Neutrophil (primary cell): ENCODE results near the genes ZNF300 and GPX3.

DNA sequence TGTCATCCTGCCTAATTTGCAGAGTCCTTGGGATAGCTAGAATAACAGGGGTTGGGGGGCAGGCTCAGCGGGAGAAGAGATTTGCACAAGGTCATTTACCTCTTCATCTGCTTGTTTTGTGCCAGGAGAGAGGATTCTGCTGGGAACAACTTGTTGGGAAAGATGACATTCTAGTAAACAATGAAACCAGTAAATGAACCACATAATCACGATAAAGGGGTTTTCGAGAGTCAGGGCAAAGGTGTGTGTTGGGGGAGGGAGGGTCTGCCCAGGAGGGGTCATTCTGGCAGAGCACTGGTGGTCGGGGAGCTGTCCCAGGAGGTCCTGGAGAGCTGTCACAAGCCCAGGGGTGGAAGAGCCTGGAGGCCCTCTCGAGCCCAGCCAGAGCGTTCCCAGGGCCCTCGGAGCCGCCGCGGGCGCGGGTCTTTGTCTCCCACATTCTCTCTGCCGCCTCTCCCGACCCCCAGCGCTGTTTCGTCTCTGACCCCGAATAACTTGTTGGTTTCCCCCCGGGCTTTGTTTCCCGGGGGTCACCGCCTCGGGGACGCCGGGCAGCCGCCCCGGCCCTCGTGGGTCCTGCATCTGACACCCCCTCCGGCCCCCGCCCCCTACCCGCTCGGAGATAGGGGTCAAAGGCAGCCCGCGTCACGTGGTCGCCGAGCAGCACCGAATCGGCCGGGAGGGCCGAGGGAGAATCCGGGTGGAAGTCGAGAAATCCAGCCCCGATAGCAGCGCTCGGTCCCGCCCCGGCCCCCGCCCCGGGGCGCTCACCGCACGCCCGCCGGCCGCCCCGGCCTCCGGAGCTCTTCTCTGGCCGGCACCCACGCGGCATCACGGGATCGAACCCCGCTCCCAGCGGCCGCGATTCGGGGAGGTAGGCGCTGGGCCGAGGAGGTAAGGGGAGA lies 22.5 kb upstream of the NDST1 start:
- PRO-cap: bidirectional peak, plus-strand start at position 803 of the sequence, minus-strand start at position 698 of the sequence

DNA sequence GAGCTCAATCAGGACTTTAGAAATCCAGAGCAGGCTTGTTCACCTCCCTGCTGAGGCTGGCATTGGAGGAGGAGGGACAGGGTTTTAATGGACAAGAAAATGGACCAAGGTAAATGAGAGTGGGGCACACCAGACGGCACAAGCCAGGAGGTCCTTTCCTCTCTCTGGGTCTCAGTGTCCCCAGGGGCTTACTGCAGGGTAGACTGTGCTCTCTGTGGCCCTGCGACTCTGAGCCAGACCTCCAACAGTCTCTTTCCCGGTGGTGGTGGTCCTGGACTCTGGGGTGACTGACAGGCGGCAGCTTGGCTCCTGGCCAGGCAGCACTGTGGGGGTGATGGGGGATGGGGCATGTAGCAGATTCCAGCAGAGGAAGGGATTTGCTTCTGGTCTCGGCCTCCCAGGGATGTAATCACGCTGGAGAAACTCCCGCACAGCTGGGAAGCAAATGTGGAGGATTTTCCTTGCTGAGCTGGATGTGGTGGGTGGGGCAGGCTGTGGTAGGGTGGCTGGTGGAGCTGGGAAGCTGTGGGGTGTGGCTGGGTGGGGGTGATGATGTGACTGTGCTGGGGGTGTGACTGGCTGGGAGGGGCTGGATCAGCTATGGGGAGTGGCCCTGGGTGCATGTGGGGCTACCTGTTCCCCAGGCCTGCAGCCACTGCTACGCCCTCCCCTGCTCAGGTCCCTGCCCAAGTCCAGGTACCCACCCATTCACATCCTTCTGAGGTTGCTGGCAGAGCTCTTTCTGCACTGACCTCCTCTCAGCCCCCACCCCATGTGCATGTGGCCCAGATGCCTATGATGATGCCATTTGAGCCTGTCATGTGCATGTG lies 3.7 kb downstream of the NDST1 start:
- PRO-cap: no peak

DNA sequence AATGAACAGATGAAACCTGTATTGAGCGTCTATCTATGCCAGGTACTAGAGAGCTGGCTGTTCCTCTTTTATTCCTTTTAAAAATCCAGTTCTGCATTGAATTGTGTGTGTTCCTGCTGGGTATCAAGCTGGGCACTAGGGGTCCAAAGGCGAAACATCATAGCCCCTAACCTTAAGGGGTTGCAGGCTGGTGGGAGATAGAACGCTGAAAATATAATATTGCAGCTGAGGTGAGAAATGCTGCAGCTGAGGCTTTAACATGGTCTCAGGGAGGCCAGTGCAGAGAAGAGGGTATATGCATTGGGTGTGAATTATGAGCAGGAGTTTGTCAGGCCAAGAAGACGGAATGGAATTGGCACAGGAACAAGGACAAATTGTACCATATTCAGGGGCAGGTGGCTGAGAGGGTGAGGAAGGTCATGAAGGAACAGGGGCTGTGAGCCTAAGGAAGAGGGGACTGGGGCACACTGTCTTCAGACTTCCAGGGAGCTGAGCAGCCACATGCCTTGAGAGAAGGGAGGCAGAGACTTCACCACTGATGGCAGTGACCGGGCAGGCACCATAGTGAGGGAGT lies 18.6 kb downstream of the NDST1 start:
- PRO-cap: no peak

DNA sequence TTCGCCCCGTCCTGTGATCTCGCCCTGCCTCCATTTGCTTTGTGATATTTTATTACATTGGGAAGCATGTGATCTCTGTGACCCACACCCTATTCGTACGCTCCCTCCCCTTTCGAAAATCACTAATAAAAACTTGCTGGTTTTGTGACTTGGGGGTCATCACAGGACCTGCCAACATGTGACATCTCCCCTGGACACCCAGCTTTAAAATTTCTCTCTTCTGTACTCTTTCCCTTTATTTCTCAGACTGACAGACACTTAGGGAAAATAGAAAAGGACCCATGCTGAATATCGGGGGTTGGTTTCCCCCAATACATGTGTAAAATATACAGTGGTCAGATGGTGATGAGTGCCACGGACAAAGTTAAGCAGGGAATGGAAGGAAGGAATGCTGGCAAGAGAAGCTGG lies 29.7 kb downstream of the NDST1 start:
- PRO-cap: no peak

DNA sequence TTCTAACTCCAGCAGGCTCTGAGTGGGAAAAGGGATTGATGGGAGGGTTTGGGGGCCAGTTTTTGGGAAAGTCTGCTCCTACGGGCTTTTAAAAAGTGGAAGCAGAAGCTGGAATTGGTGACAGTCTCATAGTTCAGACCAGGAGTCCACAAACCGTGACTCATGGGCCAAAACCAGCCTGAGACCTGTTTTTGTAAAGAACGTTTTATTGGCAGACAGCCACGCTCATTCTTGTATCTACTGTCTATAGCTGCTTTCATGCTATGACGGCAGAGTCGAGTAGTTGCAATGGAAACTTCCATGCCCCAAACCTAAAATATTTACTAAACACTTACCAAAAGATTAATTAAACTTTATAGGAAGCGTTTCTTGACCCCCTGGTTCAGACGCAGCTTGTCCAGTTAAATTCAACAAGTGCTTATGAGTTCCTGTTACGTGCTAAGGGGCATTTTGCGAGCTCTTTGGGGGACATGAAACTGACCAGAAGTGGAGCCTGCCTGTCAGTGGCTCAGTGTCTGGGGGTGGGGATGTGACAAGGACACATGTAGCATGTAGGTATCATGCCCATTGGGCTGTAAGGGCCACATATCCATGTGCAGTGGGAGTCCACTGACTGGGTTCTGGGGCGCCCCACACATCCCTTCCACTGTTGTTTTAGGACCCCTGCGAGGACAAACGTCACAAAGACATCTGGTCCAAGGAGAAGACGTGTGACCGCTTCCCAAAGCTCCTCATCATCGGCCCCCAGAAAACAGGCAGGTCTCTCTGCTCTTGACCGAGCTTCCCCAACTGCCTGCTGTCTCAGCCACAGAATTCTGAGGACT lies 33.2 kb downstream of the NDST1 start:
- PRO-cap: no peak

GRCh38 chr5:150558513-150559486 lies 50.9 kb downstream of the NDST1 start:
- PRO-cap: no peak

- PRO-cap: no peak
Observed at GRCh38 chr5:150580315-150580603, 60.2 kb upstream of the SYNPO start.

DNA sequence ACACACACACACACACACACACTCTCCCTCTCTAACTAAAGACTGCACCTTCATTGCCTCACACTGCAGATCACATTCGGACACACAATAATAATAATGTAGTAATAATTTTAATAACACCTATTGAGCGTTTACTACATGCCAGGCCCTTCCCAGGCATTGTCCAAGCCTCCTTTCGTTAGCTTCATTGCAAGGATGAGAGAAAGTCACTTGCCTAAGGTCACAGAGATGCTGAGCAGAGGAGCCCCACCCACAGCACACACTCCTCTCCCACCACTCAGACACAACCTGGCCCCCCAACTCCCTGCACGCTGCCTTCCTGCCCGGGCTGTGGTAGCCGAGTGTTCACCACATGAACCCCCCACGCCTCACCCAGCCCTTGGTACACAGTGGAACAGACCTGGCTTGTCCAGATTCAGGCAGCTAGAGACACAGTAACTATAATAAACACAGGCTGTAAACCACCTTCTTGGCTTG lies 56.0 kb upstream of the SYNPO start:
- PRO-cap: no peak

GRCh38 chr5:150591021-150591413 lies 49.4 kb upstream of the SYNPO start:
- PRO-cap: no peak

GRCh38 chr5:150593475-150594323 lies 46.8 kb upstream of the SYNPO start:
- PRO-cap: no peak

GRCh38 chr5:150610231-150610713 lies 30.2 kb upstream of the SYNPO start:
- PRO-cap: no peak

DNA sequence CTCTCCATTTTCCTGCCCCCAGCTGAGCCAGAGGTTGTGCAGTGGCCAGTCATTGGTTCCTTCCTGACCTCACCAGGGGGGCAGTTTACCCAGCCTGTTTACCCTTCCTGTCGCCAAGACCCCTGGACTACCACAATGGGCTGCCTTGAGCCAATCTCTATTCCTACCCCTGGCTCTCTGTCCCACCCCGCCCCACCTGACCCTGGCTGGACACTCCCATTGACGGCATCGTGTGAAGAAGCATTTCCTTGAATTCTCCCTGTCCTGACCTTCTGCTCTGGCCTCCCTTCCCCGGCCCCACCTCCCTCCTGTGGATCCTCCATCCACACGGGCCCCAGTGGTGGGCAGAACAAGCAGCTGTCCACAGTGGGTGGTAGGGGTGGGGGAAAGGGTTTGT lies 788 bp downstream of the SYNPO start:
- PRO-cap: no peak

DNA sequence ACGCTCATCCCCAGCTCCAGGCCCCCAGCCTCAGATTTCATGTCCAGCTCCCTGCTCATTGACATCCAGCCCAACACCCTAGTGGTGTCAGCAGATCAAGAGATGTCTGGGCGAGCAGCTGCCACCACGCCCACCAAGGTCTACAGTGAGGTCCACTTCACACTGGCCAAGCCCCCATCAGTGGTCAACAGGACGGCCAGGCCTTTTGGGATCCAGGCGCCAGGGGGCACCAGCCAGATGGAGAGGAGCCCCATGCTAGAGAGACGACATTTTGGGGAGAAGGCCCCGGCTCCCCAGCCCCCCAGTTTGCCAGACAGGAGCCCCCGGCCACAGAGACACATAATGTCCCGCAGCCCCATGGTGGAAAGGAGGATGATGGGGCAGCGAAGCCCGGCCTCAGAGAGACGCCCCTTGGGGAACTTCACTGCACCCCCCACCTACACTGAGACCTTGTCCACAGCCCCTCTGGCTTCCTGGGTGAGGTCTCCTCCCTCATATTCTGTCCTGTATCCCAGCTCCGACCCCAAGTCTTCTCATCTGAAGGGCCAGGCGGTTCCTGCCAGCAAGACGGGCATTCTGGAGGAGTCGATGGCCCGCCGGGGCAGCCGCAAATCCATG lies 8.4 kb downstream of the SYNPO start:
- PRO-cap: no peak

DNA sequence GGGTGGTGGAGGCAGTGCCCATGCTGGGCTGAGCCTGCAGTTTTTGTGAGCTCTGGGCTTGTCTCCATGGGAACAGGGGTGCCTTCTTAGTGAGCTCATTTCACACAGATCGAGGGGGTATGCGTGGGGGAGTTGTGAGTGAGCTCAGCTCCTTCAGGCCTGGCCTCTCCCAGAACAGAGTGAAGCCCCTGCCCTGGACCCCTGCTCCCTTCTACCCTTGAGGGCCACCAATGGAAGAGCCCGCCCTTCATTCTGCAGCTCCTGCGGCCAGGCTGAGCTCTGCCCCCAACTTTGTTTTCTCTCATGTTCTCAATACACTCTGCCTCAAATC lies 9.1 kb upstream of the MYOZ3 start:
- PRO-cap: no peak

DNA sequence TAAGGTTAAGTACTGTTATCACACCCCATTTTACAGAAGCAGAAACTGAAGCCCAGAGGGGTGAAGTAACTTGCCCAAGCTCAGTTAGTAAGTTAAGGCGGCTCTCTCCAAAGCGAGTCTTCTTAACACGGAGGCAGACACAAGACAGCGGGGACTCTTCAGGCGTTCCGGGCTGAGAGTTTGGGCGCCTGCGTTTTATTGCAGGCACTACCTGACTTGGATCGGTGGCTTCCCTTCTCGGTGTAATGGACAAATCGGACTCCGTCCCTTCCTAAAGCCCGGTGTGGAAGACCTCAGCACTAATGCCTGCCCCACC lies 5.0 kb upstream of the MYOZ3 start:
- PRO-cap: no peak

DNA sequence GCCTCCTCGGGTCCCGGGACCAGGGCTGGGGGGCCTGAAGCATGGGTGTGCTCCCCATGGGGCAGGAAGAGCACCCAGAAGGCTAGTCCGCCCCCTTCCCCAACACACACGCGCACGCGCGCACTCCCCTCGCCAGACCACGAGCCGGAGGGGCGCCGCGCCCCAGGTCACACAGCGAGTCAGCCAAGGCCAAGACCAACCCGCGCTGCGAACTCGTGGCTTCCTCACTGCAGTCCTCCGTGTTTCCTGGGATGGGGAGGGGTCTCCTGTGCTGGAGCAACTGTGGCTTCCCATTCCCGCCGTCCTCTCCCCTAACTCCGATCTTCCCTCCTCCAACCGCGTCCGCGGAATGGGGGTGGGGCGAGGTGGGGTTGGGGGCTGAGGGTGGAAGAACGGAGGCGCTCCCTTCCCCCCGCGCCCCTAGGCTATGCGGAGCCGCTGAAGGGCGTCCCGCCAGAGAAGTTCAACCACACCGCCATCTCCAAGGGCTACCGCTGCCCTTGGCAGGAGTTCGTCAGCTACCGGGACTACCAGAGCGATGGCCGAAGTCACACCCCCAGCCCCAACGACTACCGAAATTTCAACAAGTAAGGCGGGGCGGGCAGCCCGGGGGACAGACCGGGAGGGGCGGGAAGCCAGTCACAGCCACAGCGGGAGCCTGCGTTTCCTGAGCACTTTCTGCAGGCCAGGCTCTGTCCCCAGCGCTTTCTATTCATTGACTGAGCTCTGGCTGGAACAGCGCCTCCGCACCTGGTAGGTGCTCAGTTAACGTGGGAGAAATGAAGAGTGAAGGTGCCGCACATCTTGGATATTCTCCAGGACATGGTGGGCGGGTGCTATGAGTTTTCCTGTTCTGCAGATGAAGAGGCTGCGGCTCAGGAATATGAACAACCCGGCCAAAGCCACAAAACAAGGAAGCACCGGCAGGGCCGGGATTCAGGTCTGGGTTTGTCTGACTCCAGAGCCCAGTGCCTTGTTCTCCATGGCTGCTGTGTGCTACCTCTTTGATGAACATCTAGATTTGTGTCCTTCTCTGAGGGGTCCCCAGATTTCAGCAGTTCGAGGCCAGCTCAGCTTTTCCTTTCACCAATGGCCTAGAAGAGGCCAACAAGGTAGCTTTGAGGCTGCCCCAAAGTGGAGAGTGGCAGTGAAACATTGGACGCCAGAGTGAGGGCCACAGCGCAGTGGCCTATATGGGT lies 11.3 kb downstream of the MYOZ3 start:
- PRO-cap: no peak

DNA sequence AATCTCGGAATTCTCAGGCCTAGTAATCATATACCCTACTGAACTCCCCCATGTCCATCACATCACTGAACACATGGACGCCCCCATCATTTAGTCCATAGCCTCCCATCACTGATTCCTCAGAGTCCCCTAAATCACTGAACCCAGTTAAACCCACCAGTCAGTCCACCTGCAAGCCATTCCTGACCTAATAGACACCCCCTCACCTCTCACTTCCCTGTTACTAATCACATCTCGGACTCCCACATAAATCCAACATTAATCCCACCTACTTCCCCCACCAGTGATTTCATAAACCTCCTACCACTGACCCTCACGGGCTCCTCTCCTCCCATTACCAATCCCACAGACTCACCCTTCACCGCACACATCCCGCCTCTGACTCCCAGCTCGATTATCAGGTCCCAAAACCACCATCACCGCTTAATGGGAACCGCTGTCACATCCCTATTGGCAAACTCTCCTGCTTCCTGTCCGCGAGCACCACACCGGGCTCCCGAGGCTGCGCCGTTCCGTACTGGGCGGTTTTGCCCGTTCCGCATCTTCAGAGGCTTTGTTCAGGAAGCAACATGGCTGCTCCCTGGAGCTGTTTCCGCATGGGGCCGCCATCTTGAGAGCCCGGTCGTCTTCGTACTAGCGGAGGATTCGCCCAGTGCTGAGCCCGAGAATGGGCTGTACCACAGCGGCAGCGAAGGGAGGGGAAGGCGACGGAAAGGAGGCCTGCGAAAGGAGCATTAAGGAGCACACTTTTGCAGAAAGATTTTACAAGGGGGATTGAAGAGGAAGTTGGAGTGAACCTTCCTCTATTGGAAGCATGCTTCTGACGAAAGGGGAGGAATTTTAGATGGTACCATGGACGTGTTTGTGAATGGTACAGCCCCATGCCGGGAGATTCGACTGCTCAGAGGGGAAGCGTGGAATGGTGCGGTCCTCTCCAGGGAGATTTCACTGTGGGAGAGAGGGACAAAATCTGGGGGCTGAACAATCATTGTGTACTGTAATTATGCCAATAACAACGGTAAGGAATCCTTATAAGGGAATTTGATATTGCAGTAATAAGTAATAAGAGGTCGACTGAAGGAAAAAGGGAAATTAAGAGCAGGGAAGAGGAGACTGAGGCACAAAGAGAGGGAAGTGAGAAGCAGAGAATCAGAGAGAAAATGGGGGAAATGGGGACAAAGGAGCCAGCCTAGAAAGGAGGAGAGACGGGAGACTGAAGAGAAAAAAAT lies at the start of gene ZNF300:
TSS of gene ZNF300 (minus strand) at position 632 of the 1,229 bp plus-strand sequence.
- PRO-cap: no peak

GRCh38 chr5:151020106-151021153 lies at the start of gene GPX3:
Gene GPX3, plus strand, starts transcription at chr5:151020591.
- PRO-cap: bidirectional peak, plus-strand start at chr5:151020591, minus-strand start at chr5:151020355

DNA sequence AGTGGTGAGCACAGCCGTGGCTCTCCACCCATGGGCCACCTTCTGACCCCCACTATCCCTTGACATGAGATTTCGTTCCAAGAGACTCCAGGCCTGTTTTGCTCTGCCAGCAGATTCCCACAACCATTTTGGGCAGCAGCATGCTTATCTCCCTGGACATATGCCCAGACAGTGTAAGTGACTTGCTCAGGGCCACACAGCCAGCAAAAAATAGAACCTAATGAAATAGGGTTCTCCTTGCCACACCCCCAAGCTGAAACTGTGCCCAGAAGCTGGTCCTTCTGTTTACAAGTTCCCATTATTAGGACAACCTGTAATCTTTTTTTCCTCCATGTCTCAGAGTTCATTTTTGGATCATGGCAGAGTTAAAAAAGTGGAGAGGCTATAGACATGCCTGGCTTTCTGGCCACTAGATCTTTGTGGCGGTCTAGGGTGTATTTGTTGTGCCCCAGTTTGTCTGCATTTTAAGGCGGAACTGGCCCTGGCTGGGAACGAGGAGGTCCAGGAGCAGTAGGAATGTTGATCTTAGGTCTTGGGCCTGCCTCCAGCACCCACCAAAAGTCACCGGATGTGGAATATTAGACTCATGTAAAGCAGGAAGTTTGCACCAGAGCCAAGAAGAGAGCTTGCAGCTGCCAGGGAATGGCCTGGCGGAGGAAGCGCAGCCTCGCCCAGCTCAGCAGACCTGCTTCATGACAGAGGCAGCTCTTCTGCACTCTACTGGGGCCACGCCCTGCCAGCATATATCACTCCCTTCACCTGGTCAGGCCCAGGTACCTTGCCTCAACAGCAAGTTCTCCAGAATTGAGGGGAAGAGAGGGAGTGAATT lies 3.1 kb downstream of the GPX3 start:
- PRO-cap: no peak

DNA sequence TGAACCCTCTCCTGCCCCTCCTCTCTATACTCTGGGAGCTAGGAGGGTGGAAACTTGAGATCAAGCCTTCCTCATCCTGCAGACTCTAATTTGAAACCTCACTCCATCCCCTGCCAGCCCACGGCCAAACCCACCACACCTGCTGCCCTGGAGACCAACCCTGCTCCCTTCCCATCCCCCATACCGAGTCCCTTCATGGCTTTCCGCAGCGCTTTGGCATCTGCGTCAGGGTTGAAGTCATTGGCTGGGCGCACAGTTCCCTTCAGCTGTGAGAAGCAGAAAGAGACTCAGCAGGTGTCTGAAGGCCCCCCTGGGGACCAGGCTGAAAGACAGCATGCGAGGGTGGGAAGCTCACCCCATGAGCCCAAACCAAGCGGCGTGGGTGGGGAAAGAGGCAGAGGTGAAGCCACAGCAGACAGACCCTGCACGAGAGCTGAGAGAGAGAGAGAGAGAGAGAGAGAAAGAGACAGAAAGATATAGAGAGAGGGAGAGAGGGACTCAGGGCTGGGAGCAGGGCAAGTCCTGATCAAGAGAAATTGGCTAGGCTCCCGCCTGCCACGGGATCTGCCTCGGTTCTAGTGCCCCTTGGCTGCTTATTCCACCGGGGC lies 33.4 kb downstream of the ANXA6 start:
- PRO-cap: no peak